ENCODE measurements around the genes PRKAA2 and TACSTD2.

GRCh38 chr1:55577868-55578294 is 362.7 kb upstream of the USP24 start:
- PRO-cap: no peak

- PRO-cap: no peak
These were observed 195.0 kb downstream of the PLPP3 start for GRCh38 chr1:56384124-56384941.

DNA sequence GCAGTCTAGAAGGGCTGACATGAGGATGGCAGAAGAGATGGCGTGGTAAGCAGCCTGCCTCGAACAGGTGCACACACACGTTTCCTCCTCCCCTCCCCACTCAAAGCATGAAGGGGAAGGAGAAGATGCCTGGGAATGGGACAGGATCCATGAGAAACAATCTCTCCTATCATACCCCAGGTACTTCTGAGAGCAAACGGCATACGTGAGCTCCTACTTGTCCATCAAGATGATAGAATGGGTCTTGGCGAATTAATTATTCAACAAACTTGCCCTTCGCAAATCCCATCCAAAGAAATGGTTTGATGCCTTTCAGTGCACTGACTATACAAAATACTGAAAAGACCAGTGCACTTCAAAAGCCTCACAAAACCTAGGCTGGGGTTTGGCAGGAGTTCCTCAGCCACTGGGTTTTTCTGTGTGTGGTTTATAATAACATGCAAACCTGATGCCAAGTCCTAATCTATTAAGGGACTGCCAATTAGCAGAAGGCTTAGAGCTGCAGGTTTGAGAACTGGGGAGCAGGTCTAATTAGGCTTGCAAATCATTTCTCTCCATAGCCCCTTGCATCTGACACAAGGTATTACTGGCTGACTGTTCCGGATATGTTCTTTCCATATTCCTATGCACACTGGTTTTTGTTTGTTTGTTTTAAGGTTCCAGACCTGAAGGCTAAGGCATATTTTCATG is 27.8 kb downstream of the PLPP3 start:
- PRO-cap: no peak

GRCh38 chr1:56562823-56563423 is 16.4 kb downstream of the PLPP3 start:
- PRO-cap: no peak

- PRO-cap: no peak
These were observed 13.1 kb downstream of the PLPP3 start for GRCh38 chr1:56566283-56566682.

DNA sequence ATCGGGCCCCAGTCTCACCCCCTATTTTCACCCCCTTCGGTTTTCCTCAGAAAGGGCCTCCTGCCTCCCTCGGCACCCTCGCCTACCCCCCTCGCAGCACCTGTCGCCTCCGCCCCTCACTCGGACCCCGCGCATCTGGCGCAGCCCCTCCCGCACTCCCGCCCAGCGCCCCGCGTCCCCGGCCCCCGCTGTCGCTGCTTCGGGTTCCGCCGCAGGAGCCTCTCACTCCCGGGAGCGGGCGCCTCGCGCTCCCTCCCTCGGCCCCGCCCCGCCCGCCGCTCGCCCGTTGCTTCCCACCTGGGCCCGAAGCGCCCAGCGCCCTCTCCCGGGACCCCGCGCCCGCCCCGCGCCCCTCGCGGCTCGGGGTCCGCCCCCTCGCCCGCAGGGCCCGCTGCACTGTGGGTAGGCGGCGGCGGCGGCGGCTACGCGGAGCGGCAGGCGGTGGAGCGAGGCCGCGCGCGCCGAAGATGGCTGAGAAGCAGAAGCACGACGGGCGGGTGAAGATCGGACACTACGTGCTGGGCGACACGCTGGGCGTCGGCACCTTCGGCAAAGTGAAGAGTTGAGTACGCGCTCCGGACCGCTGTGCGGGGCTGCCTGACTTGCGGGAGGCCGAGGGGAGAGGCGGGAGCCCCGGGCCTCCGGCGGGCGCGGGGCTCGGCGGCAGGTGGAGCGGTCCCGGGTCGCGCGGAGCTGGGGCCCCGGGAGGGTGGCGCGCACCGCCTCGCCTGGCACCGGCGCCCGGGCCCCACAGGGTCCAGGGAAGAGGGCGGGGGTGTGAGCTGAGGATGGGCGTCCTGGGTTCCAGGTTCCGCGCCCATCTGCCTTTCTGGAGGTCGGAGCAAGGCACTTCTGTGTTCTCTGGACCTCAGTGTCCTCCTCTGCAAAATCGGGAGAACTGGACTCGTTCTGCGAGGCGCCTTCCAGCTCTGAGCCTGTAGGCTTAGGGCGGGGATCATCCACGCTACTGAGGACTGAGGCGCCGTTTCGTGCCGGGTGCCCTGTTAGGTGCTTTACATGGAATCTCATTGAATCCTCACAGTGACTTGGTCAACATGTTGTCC is at the start of gene PRKAA2:
TSS of gene PRKAA2 (plus strand) at position 394 of the 1,064 bp plus-strand sequence.
- PRO-cap: bidirectional peak, plus-strand start at position 455 of the sequence, minus-strand start at position 327 of the sequence

GRCh38 chr1:56681823-56682649 is 36.9 kb downstream of the PRKAA2 start:
- PRO-cap: no peak

DNA sequence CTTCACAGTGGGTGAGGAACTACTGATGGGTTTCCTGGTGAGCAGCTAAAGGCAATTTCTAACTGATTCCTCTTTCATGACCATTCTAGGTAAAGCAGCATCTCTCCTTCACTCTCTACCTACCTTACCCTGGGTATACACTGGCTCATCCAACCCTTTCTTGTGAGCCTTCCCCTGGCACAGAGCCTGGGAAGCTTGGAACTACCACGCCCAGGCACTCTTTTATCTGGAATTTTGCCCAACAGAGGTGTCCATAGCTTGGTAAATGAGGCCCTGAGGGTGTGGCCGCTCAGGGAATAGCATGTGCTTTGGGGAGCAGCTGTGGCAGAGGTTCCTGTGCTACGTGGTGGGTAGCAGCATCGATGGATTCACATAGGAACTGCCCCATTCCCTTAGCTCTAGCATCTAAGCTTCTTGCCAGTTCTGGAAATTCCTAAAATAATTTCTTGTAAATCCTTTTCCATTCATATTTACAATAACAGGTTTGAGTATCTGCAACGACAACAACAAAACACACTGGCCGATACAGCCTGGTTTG is 21.8 kb downstream of the FYB2 start:
- PRO-cap: no peak

GRCh38 chr1:58250030-58250943 is 296.2 kb downstream of the OMA1 start:
- PRO-cap: no peak

DNA sequence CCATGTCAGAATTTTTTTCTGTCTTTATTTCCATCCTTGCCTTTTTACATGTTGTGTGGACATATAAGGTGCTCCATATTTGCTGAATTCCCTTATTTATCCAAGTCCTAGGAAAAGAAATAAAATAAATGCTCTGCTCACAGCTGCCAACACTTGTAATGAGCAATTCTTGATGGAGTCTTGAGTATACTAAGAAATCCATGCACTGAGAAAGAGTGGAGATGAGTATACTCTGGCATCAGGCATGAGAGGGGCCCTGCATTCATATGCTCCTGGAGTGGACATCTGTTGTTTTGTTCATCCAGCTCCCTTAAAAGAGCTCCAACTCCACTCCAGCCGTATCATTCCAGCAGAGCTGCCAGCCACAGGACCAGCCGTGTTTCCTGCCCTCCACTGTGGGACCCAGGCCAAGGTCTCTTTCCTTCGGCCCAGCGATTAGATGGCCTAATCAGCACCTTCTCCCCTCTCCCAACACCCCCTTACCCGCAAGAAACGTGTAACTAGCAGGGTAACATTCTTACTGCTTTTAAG is 144.6 kb downstream of the OMA1 start:
- PRO-cap: no peak

DNA sequence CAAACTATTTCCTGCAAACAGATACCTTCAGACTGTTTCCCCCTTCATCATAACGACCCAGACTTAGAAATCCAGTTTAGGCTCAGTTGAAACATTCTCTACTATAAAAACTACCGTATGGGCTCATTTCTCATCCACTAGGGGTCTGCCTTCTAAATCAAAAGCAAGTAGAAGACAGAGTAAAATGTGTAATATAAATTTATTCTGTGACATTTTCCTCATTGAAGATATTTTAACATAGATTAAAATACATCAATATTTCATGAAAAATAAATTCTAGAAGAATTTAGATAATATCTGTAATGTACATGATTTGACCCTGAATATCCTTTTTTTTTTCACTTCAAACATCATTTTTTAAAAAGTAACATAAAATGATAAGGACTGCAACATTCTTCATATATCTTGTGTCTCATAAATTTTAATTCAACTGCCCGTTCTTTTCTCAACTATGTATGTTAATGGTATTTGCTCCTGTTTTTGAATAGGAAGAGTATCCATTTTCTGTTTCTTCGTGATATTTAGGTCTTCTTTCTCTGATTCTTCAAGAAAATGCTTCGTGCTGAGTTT is 65.9 kb downstream of the OMA1 start:
- PRO-cap: no peak

DNA sequence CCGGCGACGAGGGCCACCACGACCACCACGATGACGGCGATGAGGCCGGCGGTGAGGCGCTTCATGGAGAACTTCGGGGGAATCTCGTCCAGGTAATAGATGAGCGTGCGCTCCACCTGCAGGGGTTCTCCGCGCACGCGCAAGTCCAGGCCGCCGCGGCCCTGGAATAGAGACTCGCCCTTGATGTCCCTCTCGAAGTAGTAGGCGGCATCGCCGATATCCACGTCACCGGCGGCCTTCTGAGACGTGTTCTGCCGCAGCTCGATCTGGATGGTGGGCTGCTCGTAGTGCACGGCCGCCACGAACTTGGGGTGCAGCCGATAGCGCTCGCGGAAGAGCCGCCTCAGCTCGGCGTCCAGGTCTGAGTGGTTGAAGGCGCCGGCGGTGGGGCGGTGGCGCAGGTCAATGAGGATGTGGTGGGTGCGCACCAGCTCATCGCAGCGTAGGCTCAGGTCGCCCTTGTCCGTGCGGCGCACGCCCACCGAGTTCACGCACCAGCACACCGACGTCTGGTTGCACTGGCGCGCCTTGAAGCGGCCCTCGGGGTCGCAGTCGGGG is 688 bp downstream of the TACSTD2 start:
- PRO-cap: no peak

DNA sequence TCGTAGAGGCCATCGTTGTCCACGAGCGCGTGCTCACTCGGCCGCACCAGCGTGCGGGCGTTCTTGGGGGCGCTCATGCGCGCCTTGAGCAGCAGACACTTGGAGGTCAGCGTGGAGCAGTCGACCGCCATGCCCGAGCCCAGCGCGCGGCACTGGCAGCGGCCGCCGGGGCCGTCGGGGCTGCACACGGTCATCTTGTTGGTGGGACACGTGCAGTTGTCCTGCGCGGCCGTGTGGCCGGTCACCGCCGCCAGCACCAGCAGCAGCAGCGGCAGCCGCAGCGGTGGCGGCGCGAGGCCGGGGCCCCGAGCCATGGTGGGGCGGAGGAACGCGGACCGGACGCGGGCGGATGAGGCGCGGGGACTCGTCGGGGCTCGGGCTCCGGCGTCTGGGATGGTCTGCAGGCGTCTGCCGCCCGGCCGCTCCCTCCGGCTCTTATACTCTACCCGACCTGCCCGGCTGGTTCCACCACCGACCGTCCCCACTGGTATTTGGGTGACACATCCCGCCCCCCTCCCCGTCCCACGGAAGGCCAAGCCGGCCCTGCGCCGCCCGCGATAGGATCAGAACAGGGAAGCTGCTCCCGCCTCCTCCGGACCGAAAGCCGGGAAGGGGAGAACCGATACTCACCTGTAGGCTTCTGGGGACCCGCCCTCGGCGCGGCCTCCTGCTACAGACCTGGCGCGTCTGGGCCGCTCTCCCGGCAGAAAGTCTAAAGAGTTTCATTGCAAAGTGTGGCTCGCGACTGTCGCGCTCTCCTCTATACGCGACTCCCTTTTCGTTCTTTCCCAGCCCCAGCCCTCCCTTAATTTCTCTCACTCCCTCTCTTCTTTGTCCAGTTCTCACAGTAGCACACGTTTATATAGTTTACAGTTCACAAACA is at the start of gene TACSTD2:
TSS of gene TACSTD2 (minus strand) at position 410 of the 883 bp plus-strand sequence.
- PRO-cap: unidirectional peak, minus-strand start at position 410 of the sequence

GRCh38 chr1:58619323-58619824 is 42.3 kb upstream of the TACSTD2 start:
- PRO-cap: no peak

DNA sequence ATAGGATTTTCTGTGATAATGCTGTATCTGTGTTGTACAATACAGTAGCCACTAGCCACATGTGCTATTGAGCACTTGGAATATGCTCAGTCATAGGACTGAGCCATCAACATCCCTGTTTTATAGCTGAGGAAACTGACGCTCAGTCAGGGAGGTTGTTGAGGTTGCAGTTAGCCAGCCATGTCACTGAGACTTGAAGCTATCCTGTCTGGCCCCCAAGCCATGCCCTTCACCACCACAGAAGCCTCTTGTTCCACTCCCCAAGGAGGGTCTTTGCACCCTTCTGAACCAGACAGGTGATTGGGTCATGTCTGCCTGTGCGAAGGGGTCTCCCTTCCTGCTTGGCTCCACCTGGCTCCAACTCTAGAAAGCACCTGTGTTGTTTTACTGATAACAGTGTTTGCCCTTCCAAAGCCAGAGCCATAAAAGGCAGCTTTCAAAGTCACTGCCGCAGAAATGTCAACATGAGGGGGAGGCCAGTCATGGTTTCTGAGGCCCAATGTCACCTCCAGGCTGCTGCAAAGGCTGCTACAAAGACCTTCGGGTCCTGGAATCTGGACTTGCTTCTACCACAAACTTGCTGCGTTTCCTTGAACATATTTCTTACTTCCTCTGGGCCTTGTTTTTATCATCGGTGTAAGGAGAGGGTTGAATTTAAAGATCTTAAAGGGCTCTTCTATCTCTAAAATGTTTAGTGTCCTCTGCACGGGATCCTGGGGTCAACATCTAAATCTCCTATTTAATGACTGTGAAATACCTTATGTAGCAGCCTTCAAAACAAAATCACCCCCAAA is 101.4 kb upstream of the JUN start:
- PRO-cap: no peak

DNA sequence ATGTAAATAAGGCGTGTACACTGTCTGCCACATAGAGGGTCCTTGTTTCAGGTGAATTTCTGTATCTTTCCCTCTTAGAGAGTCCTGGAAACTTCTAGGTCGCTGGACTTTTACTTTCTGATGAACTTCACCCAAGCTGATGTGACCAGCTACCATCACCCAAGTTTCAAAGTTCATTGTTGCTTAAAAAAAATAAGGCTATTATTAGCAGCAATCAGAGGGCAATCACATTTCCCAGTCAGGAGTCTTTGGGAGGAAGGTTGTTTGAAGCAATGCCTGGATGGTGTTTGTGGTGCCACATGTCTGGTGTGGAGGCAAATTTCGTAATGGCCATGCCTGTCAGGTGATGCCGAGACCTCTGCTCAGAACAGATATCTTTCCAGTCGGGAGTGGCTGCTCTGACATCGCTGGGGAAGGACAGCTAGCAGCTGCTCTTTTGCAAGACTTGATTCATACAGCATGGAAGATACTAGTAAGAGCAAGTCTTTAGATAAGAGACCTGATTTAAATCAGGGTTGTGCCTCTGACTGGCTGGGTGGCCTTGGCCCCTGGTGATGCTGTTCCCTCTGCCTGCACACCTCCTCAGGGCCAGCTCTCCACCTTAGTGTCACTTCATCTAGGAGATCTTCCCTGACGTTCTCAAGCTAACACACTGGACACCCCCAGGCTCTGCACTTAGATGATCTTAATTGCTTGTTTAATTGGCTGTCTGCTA is 187.8 kb upstream of the JUN start:
- PRO-cap: no peak

- PRO-cap: no peak
These were observed 236.4 kb upstream of the JUN start for GRCh38 chr1:59020091-59020867.

DNA sequence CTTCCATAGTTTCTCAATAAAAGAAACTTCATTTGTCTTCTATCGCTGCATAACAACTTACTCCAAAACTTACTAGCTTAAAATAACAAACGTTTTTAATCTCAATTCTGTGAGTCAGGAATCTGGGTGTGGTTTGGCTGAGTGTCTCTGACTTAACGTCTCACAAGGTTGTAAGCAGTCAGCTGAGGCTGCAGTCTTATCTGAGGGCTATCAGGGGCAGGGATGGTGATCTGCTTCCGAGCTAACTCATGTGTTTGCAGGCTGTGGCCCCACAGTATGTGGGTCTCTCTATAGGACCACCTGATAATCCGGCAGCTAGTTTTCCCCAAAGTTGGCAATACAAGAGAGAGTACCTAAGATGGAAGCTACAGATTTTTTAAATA is 234.2 kb upstream of the FGGY start:
- PRO-cap: no peak

DNA sequence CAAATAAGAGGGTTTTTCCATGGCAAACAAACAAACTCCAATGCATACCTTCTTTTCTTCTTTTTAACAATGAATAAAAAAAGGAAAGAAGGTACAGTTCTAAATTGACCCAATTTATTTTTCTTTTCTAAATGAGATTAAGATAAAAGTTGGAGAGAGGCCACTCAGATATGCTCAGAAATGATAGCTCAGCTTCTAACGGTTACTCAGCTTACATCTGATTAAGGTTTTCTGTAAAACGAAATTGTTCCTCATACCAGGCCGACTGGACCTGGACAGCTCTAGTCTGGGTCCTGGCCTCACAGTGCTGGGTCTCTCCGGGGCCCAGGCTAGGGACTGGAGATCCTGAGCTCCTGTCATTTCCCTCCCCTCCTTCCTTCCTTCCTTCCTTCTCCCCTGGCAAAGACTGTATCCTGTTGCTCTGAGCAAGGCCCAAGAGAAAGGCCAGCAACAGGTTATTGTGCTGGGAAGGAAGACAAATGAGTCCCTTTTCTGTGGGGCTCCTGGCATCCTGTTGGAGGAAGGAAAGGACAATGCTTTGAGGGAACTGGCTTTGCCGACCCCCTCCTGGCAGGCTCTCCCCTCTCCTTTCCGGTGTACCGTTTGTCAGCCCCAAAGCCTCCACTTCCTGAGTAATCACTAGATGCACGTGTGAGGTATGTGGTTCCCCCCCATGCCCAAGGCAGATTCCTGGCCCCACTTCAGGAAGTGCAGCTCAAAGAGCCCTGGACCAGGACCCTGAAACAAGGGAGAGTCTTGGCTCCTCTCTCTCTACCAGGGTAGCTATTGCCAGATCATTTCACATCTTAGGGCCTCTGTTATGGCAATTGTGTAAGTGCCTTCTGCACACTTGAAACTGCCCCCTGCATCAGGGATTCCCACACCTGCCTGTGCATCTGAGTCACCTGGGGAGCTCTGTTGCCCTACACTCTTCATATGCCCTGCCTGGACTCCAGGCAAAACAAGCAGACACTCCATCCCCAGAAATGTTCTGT is 212.8 kb upstream of the FGGY start:
- PRO-cap: no peak

- PRO-cap: no peak
These were observed 172.8 kb upstream of the FGGY start for GRCh38 chr1:59124108-59124548.